ENCODE measurements around the genes DAZAP1, APC2 and ADAMTSL5.

DNA sequence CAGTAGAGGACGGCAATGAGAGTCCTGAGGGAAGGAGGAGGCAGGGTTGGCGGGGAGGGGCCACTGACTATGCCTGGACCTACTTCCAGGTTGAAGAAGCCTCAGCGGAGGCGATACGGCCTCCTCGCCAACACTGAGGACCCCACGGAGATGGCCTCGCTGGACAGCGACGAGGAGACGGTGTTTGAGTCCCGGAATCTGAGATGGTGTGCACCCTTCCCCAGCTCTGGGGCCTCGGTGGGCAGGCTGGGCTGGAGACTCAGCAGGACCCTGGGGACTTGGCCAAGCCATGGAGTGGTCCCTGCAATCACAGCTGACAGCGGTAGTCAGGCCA, 1.7 kb downstream of the FAM174C start:
- RAMPAGE, long total RNA, result no peak
- RRBS, result no CpG with 5 or more reads among the region's 14 CpGs

- RAMPAGE, long total RNA, result no peak
- RRBS, result 8% methylated on average over 5 of the region's 16 CpGs
These were observed 6.1 kb downstream of the EFNA2 start for GRCh38 chr19:1291749-1292193.

- RAMPAGE, long total RNA, result no peak
- RRBS, result no CpG with 5 or more reads among the region's 53 CpGs
These were observed 7.0 kb upstream of the NDUFS7 start for GRCh38 chr19:1376444-1377404.

DNA sequence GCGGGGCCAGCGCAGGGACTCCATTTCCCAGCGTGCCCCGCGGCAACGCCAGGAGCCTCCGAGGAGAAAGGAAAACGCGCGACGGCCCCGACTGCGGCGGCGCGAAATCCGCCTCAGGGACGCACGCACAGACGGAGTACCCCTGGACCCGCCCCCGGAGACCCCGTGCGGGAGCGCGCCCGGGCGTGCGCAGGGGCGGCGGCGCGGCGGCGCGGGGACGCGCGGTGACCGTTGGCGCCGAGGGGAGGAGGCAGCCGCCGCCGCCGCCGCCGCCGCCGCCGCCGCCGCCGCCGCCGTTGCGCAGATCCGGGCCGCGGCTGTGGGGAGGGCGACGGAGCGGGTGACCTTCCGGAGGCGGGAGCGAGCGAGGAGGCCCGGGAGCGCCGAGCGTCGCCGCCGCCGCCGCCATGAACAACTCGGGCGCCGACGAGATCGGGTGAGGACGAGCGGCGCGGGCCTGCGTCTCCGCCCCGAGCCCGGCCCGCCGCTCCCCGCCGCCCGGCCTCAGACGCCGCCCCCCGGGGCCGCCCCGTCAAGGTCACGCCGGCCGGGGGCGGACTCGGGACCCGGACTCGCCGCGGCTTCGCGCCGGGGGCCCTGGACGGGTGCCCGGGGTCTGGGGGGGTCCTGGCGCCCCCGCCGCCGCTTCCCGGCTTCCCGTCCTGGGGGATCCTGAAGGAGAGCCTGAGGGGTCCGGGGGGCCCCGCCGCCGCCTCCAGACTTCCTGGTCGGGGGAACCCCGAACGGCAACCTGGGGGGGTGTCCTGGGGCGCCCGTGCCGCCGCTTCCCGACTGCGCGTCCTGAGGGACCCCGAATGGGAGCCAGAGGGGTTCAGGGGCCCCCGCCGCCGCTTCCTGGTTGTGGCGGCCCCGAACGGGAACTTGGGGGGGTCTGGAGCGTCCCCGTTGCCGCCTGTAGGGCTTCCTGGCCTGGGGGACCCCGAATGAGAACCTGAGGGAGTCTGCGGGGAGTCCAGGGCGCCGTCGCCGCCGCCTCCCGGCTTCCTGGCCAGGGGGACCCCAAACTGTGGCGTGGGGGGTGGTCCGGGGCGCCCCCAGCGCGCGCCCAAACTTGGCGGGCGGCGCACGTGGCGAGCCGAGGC, at the start of gene DAZAP1:
DAZAP1 (plus strand) TSS at position 220 of the 1,103 bp plus-strand sequence.
- RAMPAGE, long total RNA, result no peak
- RRBS, result 2% methylated on average over 45 of the region's 163 CpGs

DNA sequence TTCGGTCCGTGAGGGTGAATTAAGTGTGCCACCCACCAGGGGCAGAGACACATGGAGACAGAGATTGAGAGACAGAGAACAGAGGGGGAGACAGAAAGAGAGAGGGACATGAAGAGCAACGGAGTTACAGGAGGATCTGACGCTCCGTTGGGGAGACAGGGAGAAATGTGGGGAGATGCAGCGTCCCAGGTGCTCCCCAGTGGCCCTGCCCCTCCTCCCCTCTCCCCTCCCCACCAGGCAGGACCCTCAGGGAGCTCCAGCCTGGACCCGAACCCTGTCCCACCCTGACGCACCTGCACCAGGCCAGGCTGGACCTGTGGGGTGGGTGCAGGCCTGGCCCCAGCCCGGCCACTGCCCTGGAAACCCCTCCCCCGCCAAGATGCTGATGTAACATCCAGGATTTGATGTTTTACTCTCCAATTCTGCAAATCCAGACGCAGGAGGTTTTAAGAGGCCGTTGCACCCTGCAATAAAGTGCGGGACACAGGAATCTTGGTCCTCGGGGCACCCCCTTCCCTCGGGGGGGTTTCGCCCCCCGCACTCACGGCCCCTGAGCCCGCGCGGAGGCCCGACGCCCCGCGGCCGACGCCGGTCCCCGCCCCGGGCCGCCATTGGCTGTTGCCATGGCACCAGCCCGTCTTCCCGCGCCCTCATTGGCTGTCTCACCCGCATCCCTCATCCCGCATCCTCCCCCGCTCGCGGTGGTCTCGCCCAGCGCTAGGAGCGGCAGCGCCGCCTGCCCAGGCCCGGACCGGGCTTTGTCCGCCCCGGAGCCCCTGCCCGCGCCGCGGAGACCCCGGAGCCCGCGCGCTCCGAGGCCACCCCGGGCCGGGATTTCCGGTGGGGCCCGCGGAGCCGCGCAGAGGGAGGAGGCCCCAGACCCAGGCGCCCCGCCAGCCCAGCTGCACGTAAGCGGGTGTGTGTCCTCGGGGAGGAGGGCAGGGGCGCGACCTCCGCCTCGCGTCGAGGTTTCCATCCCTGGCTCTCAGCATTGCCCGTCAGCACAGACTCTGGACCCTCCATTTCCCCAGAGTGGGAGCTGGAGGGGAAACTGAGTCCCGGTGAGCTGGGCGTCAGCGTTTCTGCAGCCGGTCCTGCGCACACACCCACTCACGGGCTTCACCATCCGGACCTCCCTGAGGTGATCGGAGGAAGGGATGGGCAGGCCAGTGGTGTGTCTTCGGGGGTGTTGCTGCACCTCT, at the start of gene APC2:
APC2 (plus strand) TSS at position 699 of the 1,202 bp plus-strand sequence.
- RAMPAGE, long total RNA, result no peak
- RRBS, result 37% methylated on average over 3 of the region's 85 CpGs

DNA sequence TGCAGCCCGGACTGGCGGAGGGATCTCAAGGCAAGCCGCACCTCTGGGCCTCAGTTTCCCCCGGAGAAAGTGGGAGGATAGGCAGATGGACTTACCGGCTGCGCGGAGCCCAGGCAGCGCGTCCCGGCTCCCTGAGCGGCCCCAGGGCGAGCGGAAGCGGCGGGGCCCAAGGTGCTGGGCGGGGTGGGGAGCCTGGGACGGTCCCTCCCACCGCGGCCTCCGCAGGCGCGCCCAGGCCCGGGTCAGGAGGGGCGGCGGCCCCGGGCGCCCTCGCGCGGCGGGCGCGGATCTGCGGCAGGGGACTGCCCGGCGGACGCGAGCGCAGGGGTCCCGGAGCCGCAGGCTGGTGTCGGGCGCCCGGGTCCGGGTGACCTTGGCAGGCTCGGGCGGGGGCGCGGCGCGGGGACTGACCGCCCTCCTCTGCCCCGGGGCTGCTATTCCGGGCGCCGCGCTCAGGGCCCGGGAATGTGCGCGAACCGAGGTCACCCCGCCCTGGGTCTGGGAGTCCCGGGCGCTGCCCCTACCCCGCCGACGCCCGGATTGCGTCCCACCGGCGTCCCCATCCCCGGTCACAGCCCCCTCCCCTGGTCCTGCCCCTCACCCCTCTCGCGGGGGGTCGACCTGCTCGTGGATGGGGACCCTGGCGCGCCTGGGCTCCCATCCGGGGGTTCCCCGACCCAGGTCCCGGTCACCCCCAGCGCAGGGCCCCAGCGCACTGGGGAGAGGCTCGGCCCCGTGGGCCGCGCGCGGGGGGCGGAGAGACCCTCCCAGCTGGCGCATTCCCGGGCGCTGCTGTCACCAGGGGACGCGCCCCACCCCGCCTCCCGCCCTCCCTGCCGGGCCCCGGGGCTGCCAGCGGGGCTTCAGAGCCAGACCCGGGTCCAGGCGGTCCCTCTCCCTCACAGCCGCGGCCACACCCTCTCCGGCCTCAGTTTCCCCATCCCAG, at the start of gene ADAMTSL5:
ADAMTSL5 (minus strand) TSS at position 152 of the 946 bp plus-strand sequence.
- RAMPAGE, long total RNA, result no peak
- RRBS, result 4% methylated on average over 55 of the region's 105 CpGs

DNA sequence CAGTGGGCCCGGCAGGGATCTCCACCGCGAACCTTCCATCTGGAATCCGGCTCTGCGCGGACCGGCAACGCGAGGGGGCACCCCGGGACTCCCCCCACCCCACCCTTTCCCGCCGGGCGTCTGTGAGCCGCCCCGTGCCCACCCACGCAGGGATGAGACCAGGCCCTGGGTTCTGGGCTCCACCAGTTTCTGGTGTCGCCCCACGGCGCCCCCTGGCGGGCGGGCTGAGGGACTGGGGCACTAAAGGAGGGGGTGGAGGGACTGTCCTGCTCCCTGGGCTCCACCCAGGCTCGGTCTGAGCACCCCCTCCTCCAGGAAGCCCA, 956 bp upstream of the ADAMTSL5 start:
- RAMPAGE, long total RNA, result no peak
- RRBS, result 14% methylated on average over 4 of the region's 22 CpGs

DNA sequence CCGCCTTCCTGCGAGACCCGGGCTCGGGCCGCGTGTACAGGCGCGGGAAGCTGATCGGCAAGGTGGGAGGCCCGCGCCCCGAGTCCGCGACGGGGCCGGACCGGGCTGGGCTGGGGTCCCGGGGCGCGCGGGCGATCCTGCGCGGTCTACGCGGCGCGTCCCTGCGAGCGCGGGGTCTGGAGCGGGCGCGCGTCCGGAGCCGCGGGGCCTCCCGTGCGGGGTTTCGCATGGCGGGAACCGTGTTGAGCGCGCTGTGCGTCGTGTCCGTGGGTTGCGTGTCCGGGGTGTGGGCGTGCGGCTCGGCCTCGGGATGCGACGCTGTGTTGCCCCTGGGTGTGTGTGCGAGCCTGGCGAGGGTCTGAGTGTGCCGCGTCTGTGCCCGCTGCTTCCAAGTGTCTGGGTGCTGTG, 312 bp downstream of the PLK5 start:
- RAMPAGE, long total RNA, result no peak
- RRBS, result 2% methylated on average over 44 of the region's 61 CpGs

DNA sequence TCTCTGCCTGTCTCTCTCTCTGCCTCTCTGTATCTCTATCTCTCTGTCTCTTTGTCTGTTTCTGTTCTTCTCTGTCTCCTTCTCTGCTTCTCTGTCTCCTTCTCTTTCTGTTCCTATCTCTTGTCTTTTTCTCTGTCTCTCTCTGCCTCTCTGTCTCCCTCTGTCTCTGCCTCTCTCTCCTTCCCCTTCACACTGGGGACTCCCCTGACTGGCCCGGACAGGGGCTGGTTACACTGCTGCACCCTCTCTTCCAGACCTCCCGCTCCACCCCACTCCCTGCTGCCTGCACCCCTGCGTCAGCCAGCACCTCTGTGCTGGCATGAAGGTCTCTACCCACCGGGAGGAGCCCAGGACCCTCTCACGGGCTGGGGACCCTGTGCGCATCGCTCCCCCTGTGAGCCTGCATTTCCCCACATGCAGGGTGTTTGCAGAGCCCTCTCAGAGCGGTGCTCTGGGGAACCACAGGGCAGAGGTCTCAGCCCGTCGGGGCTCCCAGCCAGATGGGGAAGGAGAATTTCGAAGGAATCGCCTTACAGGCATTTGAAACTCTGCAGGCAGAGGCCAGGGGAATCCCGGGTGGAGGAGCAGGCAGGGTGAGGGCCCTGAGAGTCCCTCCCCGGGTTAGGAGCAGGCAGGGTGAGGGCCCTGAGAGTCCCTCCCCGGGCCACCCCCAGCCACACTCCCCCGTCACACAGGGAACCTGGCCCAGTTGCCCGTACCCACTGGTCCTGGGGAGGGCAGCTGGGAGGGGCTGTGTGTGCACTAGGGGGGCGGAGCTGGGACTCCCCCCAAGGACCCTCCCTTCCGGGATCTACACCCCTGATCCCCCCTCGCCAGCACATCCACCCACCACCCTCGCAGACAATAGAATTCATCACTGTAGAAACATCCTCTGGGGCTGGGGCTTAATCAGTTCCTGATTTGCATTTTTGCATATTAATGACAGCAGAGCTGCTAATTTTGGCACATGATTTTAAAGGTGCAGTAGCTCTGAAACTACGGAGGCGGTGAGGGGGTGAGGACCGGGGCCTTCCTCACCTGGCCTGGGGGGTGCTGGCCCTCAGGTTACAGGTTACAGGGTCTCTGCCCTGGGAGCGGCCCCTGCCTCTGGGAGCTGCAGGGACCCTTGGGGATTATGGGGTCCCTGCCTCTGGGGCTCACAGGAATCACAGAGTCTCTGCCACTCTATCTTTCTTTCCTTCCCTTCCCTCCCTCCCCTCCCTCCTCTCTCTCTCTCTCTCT, 16.3 kb upstream of the TCF3 start:
- RAMPAGE, long total RNA, result no peak
- RRBS, result 0% methylated on average over 3 of the region's 25 CpGs

DNA sequence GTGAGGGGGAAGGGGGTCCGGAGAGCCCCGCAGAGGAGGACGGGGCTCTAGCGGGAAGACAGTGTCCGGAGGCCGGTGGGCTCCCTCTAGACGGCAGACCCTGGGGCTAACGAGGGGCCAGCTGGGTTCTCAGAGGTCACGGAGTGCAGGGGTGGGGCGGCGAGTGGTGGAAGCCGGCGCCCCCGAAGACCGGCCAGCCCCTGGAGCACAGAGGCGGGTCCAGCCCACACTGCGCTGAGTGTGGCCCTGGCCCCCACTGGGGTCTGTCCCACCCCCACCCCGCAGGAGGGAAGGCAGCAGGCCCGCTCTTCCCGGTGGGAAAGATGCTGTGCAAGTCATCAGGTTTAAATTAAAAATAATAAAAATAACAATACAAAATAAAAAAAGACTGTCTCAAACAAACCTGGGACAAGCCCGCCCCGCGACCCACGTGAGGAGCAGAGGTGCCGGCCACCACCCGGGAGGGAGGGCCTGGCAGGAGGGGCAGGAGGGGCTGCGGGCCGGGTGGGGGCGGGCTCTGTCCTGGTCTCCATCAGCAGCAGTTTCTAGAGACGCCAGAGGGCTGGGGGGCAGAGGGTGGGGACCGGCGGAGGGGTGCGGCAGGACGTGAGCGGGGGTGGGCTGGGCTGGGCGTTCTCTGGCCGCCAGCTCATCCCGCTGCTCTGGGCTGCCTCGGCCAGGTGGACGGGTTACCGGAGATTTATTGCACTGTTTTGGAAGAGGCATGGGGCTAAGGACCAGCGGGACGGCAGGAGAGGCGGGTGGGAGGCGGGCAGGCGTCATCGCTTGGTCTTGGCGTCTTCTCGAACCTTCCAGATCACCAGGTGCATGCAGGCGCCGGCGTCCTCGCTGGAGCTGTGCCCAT, 3.4 kb upstream of the ATP8B3 start:
- RAMPAGE, long total RNA, result no peak
- RRBS, result 74% methylated on average over 24 of the region's 53 CpGs

- RAMPAGE, long total RNA, result no peak
- RRBS, result 65% methylated on average over 13 of the region's 59 CpGs
These were observed 15.0 kb upstream of the ATP8B3 start for GRCh38 chr19:1826865-1827610.

- RAMPAGE, long total RNA, result no peak
- RRBS, result 79% methylated on average over 8 of the region's 34 CpGs
These were observed 15.6 kb upstream of the ATP8B3 start for GRCh38 chr19:1827611-1828223.

DNA sequence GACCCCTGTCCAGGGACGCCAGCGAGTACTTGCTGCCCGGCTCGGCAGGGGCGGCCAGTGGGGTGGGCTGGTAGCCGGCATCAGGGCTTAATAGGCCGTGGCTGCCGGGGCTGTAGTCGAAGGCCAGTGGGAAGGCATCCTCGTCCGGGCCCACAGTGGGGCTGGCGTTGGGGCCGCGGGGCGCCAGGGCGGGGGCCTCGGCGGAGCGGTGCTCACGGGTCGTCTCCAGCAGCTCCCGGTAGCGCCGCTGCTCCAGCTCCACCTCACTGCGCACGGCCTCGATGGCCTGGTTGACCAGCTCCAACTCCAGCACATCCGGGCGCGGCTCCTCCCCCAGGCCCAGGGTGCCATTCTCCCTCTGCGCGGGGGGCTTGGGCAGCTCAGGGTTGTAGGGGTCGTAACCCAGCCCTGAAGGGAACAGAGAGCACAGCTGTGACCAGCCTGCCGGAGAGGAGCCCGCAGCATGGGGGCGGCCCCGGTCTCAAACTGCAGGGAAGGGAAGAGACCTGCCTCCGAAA, 16.2 kb upstream of the ATP8B3 start:
- RAMPAGE, long total RNA, result no peak
- RRBS, result 95% methylated on average over 18 of the region's 38 CpGs

DNA sequence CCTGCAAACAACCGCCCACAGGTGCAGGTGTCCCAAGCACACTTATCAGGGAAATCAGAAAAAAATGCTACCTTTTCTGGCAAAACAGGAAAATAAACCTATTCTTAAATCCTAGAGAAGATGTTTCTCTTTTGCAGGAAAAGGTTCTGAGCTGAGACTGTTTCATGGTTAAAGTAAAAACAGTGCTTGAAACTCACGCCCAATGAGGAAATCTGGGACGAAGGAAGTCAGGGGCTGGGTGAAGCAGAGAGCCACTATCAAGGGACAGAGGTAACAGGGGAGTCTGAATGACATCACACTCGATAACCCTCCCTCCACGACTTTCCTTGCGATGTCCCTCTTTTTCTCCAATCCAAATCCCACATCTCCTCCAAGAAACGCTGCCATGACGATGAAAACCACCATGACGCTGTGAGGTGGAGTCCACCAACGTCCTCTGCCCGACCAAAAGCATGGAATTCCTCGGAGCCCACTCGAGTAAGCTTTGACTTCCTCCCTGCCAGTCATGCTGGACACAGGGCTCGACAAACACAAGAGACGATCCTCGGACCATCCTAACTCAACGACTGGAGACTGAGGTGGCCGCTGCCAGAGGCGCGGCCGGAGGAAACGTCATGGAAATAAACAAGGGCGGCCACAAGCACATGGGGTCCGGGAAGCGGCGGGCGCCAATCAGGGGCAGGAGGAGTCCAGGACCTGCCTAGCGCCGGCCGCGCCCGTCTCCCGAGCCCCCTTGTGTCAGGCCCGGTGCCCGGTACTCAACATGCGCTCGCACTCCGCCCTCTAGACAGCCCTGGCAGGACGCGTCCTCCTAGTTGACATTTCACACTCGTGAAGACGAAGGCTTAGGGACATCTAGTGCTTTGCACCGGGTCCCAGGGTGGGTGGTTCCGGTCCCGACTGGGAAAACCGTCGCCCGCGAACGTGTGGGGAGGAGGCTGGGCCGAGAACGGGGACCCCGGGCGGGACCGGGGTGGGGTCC, 823 bp downstream of the REXO1 start:
- RAMPAGE, long total RNA, result no peak
- RRBS, result 1% methylated on average over 30 of the region's 55 CpGs

DNA sequence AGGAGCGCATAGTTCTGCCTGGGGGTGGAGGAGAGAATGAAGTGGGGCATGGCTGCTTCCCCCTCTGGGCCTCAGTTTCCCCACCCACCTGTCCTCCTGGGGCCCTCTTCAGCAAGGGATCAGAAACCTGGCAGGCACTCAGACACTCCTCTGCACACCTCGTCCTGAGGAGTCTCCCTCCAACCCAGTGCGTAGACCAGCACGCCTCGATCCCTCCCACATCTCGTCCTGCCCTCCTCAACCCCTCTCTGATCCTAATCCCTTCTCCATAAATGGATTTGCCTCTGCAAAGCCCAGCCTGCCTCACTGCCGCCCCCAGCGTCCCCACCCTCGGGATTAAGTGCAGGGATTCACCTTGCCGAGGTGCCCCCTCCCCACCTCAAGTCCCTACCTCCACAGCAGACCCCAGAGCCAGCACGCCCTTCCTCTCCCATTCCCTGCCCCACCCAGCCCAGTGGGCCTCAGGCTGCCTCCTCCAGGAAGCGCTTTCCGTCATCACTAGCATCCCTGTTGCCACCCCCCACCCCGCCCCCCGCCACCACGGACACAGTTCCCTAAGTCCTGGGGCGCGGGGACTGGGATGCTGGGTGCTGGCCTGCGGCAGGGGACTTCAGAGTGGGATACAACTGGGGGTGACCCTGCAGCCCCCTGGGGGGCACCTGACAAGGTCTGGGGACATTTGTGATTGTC, 4.1 kb downstream of the KLF16 start:
- RAMPAGE, long total RNA, result no peak
- RRBS, result no CpG with 5 or more reads among the region's 19 CpGs

- RAMPAGE, long total RNA, result no peak
- RRBS, result 21% methylated on average over 4 of the region's 35 CpGs
These were observed 8.7 kb downstream of the ABHD17A start for GRCh38 chr19:1876503-1877097.

DNA sequence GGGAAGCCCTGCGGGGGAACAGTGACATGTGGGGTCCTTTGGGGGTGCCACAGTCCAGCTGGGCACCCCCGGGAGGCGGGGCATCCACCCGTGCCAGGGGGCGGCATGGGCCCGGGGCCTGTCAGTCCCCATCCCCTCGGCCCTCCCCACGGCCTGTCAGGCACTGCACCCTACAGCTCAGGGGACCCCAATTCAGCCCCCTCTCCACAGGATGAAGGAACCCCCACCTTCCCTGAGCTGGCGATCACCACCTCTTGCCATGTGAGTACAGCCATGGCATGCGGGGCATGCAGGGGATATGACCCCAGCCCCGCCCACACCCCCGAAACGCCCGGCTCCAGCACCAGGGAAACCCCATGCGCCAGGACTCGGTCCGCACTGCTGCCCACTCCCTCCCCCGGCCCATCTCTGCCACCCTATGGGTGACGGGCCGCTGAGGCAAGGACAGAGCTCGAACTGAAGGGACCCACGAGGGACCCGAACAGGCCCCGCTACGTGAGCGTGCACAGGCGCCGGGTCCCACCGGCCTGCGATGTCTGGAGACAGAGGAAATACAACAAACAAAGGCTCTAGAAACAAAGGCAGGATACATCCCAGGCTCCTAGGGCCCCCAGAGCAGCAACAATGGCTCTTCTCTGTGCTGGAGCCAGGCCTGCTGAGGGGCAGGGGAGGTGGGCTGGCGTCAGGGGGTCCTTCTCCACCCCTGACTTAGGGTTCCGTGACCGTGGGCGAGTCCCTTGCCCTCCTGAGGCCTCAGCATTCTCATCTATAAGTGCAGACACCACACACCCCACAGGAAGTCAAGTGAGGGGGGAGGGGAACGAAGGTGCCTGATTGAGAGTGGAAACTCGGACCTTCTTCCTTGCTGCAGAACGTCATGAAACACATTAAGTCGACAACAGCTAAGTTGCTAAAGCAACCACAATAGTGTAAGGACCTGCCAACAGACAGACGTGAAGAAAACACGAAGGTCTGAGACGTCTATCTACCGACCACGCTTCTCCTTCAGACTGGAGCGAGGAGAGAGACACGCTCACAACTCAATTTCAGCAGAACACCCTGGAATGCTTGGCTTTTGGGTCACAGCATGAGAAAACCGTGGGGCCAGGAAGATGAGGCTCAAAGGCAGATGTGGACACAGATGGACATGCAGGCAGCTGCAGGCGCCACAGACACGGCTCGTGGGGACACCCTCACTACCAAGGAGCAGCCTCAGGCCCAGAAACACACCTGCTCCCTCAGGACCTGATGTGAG, 3.1 kb downstream of the ABHD17A start:
- RAMPAGE, long total RNA, result no peak
- RRBS, result 83% methylated on average over 17 of the region's 49 CpGs

DNA sequence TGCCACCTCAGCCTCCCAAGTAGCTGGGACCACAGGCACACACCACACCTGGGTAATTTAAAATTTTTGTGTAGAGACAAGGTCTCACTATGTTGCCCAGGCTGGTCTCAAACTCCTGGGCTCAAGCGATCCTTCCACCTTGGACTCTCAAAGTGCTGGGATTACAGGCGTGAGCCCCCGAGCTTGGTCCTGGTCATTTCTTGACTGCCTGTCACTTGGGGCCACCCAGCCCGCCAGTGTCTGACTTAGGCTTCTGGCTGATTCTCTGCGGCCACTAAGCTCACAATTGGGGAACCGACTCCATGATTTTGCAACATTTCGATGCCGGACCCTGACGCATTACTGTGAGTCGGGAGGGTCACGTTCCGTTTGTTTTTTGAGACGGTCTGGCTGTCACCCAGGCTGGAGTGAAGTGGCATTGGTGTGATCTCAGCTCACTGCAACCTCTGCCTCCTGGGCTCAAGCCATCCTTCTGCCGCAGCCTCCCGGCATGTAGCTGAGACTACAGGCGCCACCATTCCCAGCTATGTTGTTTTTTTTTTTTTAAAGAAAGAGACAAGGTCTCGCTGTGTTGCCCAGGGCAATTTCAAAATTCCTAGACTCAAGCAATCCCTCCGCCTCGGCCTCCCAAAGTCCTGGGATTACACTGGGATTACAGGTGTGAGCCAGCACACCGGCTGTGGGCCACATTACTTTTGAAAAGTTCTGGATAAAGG, 3.3 kb upstream of the ADAT3 start:
- RAMPAGE, long total RNA, result no peak
- RRBS, result no CpG with 5 or more reads among the region's 20 CpGs

DNA sequence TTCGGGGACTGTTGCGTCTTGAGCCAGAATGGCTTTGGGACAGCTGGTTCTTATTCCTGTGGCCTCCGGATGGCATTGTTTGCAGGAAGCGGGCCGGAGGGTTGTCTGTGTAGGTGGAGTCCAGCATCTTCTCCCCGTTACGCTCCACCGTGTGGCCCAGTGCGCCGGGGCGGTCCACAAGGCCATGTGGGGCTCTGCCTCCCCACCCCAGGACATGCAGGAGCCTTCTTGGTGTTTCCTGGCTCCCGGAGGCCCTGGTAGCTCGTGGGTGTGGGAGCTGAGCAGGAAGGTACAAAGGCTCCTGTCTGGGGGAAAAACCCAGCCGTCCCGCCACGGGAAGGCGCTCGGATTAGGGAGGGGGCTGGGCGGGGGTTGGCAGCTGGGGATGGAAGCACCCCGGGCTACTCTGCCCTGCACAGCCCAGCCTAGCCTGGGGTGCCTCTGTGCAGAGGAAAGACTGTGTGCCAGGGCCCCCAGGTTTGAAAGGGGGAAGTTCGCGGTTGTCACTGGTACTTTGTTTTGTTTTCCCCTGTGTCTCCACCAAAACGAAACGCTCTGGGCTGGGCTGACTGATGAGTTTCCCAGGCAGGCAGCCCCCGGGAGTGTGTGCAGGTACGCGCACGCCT, 1.5 kb downstream of the CSNK1G2 start:
- RAMPAGE, long total RNA, result no peak
- RRBS, result 3% methylated on average over 8 of the region's 28 CpGs

- RAMPAGE, long total RNA, result no peak
- RRBS, result no CpG with 5 or more reads among the region's 30 CpGs
These were observed 13.4 kb downstream of the CSNK1G2 start for GRCh38 chr19:1954163-1954896.

Measured in cardiac muscle cell (in vitro differentiated cells and primary cell).